Cerebellum (tissue), 5 donors: ENCODE measurements around the genes C1QTNF2, FAM200C and GABRB2.

DNA sequence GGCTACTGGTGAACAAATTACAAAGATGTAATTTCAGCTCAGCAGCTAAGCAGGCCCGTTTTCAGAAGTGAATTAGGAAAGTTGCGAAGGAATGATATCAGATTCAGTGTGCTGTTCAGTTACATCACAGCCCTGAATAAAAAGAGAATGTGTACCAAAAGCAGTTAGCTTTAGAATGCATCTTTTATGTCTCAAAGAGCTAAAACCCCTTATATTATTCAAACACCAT lies 9.4 kb downstream of the EBF1 start:
- PRO-cap, 3 experiments = no peak in any of the 3 experiments
- RAMPAGE, long total RNA = no peak

- PRO-cap, 3 experiments = no peak in any of the 3 experiments
- RAMPAGE, long total RNA = no peak
Observed at GRCh38 chr5:159101833-159102124, 2.1 kb upstream of the EBF1 start.

DNA sequence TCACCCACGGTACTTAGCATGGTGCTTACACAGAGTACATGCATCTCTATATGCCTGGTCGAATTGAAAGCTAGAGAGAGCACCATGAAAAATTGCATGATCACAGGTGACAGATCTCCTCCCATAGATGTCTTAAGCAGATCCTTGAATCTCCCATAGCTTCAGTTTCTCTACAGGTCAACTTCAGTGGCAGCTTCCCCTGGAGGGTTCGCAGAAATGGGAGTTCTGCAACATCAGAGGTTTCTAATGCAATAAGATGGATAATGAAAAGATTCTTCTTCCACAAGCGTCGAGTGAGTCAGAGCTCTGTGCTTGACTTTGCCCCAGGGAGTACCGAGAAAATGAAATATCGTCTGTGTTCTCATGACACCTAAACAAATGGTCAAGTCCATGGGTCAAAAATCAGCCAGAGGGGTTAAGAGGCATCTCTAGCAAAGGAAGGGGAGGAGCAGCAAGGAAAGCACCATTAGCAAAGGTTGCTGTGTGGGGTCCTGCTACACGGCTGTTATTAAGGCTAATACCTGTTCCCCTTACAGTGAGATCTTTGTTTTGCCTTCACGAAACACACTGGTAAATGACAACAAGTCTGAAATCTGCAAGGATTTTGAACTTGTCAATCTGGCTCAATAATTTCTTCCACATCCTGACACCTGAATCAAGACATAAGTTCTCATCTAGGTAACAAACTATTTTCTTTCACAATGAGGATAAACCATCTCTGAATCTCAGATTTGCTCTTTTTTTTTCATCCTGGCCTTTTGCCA lies 3.2 kb upstream of the ADRA1B start:
- PRO-cap, 3 experiments = no peak in any of the 3 experiments
- RAMPAGE, long total RNA = no peak

DNA sequence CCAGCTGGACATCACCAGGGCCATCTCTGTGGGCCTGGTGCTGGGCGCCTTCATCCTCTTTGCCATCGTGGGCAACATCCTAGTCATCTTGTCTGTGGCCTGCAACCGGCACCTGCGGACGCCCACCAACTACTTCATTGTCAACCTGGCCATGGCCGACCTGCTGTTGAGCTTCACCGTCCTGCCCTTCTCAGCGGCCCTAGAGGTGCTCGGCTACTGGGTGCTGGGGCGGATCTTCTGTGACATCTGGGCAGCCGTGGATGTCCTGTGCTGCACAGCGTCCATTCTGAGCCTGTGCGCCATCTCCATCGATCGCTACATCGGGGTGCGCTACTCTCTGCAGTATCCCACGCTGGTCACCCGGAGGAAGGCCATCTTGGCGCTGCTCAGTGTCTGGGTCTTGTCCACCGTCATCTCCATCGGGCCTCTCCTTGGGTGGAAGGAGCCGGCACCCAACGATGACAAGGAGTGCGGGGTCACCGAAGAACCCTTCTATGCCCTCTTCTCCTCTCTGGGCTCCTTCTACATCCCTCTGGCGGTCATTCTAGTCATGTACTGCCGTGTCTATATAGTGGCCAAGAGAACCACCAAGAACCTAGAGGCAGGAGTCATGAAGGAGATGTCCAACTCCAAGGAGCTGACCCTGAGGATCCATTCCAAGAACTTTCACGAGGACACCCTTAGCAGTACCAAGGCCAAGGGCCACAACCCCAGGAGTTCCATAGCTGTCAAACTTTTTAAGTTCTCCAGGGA lies 913 bp downstream of the ADRA1B start:
- PRO-cap, 3 experiments = no peak in any of the 3 experiments
- RAMPAGE, long total RNA = no peak

GRCh38 chr5:160061643-160062004 lies 52.7 kb downstream of the TTC1 start:
- PRO-cap, 3 experiments = no peak in any of the 3 experiments
- RAMPAGE, long total RNA = no peak

DNA sequence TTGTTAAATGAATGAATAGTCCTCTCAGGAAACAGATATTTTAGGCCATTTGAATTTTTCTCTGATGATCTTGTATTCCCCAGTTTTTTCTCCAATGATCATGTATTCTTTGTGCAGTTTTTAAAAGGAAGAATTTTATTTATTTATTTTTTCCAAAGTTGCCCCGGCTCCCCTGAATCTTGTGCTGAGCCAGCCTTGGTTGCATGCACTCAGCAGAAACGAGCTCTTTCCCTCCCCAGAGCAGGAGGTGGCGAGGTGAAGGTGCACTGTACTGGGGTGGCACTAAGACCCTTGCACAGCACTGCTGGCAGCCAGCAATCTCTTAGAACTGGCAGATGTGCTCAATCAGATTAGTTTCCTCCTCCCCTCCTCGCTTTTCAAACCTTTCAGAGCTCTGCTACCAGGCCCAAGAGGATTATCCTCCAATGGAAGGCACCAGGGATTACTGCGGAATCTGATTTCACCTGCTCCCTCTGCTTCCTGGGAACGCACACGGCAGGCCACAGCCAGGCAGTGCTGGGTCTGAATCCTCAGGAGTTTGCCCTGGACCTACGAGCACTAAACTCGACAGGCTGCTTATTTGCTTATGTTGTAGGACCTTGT lies 32.7 kb downstream of the FABP6 start:
- PRO-cap, 3 experiments = no peak in any of the 3 experiments
- RAMPAGE, long total RNA = no peak

DNA sequence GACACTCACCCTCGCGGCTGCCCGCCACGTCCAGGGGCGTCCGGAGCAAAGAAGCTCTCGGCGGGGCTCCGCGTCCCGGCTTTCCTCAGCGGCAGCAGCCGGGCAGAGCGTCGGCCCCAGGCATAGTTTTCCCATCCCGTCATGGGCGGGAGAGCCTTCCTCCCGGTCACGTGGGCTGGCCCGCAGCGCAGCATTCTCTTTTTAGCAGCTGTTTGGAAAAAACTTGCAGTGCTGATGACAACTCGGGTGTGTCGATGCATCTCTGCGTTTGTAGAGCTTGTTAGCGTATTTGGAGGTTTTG lies at the start of gene C1QTNF2:
Gene C1QTNF2, minus strand, starts transcription at position 124 of the 301 bp plus-strand sequence.
- PRO-cap, 3 experiments = peak in 2 of 3 experiments; most common plus-strand start position 219 of the sequence (in 1); most common minus-strand start position 143 of the sequence (in 2)
- RAMPAGE, long total RNA = no peak

GRCh38 chr5:160399665-160400503 lies at the start of gene FAM200C:
Gene FAM200C (minus strand): TSS chr5:160400054.
- PRO-cap, 3 experiments = peak in 3 of 3 experiments; most common plus-strand start chr5:160400183 (in 3); most common minus-strand start chr5:160400034 (in 2)
- RAMPAGE, long total RNA = no peak

- PRO-cap, 3 experiments = no peak in any of the 3 experiments
- RAMPAGE, long total RNA = no peak
Observed at GRCh38 chr5:160417680-160418402, 1.0 kb downstream of the SLU7 start.

- PRO-cap, 3 experiments = no peak in any of the 3 experiments
- RAMPAGE, long total RNA = no peak
Observed at GRCh38 chr5:160799146-160799608, 52.8 kb downstream of the ATP10B start.

- PRO-cap, 3 experiments = no peak in any of the 3 experiments
- RAMPAGE, long total RNA = no peak
Observed at GRCh38 chr5:161139171-161139463, 287.1 kb upstream of the ATP10B start.

- PRO-cap, 3 experiments = peak in 3 of 3 experiments; most common plus-strand start chr5:161546749 (in 1); most common minus-strand start chr5:161546717 (in 1)
- RAMPAGE, long total RNA = no peak
Observed at GRCh38 chr5:161546404-161546861, at the start of gene GABRB2. Gene GABRB2 (minus strand): TSS chr5:161546725.

- PRO-cap, 3 experiments = peak in 3 of 3 experiments; most common plus-strand start chr5:163503314 (in 2)
- RAMPAGE, long total RNA = start-site peak on the plus strand at chr5:163503299-163503336, 299 and 76 reads in 2 replicates
Observed at GRCh38 chr5:163502943-163503736, 2.3 kb upstream of the MAT2B start.

DNA sequence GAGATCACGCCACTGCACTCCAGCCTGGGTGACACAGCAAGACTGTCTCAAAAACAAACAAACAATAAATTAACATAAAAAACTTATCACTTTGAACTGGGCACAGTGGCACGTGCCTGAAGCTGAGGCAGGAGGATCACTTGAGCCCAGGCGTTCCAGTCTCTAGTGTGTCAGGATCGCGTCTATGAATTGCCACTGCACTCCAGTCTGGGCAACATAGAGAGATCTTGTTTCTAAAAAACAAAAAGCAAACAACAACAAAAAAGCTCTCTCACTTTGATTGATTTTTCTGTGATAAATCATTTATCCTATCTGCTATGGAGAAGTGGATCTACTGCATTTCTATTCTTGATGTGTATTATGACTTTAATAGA lies 236.3 kb downstream of the MAT2B start:
- PRO-cap, 3 experiments = no peak in any of the 3 experiments
- RAMPAGE, long total RNA = no peak

DNA sequence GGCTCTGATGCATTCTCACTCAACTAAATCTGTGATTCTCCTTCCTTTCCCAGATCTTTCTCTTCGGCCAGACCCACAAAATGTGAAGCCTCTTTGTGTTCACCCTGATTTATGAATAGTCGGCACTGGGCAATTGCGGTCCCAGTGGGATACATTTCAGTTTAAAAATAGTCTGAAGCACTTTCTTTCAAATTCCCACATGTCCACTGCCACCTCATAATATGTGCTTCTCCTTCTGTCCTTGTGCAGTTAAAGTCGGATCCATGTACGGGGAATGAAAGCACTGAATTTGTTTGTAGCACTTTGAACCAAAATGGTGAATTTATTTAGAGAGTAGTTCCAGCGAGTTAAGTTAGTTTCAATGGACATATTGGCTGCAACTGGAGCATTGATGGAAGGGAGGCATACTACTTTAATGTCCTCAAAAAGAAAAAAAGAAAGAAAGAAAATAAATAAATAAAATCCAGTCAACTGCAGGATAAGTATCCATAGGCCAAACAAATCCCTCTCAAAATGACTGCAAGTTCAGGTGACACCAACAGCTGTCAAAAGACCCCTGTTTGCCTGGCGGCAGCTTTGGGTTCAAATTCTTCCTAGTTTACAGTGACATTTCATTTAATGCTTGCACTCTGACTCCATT lies 317.4 kb downstream of the TENM2 start:
- PRO-cap, 3 experiments = no peak in any of the 3 experiments
- RAMPAGE, long total RNA = no peak

DNA sequence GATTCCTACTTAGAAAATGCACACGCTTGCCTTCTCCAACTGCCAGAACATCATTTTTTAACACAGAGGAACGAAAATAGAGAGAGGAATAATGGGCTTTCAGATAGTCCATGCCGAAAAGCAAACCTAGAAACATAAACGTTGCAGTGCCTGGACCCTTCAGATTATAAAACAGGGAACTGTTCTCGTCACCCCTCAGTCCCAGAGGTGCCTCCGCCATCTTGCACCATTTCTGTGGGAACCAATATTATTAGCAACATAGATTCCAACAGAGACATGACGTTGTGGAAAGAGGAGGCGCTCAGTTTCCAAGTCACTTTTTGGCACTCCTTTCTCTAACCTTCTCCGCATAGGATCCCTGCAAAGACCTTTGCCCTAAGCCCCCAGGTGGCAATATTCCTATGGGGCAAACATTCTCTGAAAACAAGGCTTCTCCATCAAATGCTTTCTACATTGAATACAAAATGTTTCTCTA lies 501.0 kb upstream of the WWC1 start:
- PRO-cap, 3 experiments = no peak in any of the 3 experiments
- RAMPAGE, long total RNA = no peak

- PRO-cap, 3 experiments = no peak in any of the 3 experiments
- RAMPAGE, long total RNA = no peak
Observed at GRCh38 chr5:167803185-167803452, 488.3 kb upstream of the WWC1 start.

GRCh38 chr5:168307848-168308520 lies 16.5 kb downstream of the WWC1 start:
- PRO-cap, 3 experiments = no peak in any of the 3 experiments
- RAMPAGE, long total RNA = no peak

DNA sequence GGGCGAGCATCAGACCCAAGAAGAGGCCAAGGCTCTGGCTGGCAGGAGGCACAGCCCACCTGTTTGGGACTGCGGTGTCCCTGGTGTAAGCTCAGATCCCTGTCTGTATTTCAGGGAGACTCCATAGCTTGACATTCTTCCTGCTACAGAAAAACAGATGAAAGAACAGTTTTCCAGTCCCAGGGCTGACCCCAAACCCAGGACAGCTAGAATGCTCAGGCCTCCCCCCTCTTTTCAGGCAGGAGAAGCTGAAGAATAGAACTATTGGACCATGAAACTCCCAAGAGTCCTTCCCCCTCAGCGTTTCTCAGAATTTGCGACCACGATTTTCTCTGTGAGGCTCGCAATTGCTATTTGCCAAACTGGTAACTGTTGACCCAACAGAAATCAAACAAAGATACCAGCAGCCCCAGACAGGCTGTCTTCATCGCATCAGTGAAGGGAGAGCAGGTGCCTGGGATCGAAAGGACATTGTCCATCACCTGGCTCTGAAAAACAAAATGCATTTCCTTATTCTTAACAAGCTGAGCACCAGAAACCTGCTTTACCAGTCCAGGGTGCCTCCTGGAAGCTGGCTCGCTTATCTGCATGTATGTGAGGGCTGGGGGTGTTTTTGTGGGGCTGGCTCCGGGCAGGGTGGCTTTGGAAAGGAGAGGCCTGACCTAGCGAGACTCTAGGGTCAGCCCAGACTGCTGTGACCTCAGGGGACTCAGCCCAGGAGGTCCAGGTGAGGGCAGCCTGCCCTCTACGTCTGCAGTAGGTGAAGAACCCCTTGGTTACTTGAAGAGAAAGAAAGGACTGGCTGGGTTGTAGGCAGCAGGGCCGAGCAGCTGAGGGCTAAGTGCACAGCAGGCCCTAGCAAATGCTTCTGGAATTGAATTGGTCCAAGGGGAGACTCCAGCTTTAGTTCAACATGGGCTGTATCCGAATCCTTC lies 24.7 kb downstream of the WWC1 start:
- PRO-cap, 3 experiments = no peak in any of the 3 experiments
- RAMPAGE, long total RNA = no peak

GRCh38 chr5:168441399-168441915 lies 44.8 kb upstream of the RARS1 start:
- PRO-cap, 3 experiments = no peak in any of the 3 experiments
- RAMPAGE, long total RNA = no peak